ENCODE measurements around the genes KLHL29 and FAM228A.

DNA sequence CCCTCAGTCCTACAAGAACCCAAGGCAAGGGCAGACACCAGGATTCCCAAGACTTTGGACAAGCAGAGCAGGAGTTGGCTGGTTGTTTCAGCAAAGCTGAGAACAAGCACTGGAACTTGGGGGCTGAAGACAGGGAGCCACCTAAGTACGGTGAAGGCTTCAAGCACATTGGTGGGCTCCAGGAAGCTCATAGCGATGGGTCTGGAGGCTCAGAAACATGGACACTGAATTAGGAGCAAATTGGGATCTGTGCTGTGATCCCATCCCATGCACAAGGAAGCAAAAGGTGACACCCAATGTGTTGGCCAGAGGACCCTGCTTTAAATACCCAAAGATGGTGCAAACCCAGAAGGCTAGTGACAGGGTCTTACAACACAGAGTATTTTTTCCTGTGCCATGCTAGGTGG is 24.6 kb downstream of the APOB start:
- RRBS: no CpG with 5 or more reads among the region's 2 CpGs

DNA sequence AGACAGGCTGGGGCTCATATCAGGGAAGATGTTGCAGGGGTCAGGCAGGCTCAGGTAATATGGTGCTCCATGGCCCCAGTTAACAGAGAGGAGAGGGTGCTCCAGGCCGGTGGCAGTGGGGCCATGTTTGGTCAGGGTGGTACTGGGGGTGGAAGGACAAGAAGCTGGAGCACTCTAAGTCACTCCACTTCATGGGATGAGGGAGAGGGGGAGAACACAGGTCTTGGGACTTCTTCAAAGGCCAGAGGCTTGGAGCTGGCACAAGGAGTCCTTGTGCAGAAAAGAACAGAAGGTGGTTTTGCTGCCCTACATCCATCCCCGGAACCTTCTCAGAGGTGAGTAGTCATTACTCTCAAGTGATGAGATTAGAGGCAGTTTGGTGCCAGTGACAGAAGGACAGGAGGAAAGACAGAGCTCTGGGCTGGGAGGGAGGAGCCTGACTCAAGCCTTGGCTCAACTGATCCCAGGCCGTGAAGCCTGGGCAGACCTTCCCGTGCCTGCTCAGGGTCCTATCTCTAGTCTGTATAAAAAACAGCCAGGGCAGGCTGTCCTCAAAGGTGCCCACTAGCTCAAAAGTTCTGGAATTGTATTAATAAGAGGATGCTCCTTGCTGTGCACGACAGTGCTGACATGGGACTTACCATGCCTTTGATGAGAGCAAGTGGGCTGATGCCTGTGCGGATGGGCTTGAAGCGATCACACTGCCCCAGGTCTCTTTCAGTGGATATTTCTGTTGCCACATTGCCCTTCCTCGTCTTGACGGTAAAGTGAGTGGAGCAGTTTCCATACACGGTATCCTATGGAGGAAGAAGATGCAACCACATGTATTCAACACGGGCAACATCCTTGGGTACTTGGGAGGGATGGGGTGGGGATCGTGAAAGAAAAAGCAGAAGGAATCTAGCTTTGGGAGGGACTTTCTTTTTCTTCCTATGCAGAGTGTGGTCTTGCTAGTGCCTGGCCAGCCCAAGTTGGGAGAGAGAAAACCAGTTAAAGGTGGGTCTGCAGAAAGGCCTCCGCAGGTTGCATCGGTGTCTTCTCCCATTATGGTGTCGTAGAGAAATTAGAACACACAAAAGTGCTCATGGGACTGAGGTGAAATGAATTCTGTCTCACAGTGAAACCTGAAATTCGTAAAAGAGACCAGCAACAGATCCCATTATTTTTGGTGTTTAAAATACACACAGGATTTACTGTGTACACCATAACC is 7.0 kb downstream of the APOB start:
- RRBS: no CpG with 5 or more reads among the region's 16 CpGs

- RRBS: no CpG with 5 or more reads among the region's 16 CpGs
Measured at GRCh38 chr2:21041887-21042747, 1.8 kb downstream of the APOB start.

GRCh38 chr2:21097092-21097652 is 26.6 kb upstream of the TDRD15 start:
- RRBS: no CpG with 5 or more reads among the region's 9 CpGs

DNA sequence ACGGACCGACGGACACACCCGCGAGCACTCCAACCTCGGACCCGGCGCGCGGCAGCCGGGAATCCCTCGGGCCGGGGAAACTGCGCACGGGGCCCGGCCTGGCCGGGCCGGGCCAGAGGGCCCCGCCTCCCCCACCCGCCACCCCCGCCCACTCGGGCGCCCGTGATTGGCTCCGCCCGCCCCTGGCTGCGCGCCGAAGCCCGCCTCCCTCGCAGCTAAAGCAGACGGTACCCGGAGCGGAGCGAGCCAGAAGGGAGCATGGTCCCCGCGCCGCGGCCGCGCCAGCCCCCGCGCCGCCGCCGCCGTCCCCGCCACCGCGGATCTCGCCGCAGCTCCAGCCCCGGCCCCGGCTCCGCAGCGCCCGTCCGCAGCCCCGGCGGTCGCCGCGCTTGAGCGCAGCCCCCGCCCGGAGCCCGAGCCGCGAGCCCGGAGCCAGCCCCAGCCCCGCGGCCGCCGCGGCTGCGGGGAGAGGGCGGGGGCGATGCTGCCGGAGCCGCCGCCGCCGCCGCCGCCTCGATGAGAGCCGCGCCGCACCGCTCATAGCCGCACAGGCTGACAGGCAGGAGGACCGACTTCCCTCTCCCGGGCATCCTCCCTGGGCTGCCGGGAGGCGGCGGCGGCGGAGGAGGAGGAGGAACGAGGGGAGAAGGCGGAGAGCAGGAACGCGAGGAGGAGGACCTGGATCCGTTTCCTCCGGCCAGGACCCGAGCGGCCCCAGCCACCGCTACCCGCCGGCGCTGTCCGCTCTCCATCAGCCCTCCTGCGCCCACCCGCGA is at the start of gene KLHL29:
Gene KLHL29, plus strand, starts transcription at position 223 of the 776 bp plus-strand sequence.
- RRBS: 2% methylated on average over 57 of the region's 114 CpGs

GRCh38 chr2:23492697-23493435 is 107.9 kb downstream of the KLHL29 start:
- RRBS: no CpG with 5 or more reads among the region's 14 CpGs

GRCh38 chr2:23523451-23524771 is 138.9 kb downstream of the KLHL29 start:
- RRBS: 26% methylated on average over 5 of the region's 39 CpGs

- RRBS: no CpG with 5 or more reads among the region's 11 CpGs
Measured at GRCh38 chr2:23563931-23564205, 178.9 kb downstream of the KLHL29 start.

DNA sequence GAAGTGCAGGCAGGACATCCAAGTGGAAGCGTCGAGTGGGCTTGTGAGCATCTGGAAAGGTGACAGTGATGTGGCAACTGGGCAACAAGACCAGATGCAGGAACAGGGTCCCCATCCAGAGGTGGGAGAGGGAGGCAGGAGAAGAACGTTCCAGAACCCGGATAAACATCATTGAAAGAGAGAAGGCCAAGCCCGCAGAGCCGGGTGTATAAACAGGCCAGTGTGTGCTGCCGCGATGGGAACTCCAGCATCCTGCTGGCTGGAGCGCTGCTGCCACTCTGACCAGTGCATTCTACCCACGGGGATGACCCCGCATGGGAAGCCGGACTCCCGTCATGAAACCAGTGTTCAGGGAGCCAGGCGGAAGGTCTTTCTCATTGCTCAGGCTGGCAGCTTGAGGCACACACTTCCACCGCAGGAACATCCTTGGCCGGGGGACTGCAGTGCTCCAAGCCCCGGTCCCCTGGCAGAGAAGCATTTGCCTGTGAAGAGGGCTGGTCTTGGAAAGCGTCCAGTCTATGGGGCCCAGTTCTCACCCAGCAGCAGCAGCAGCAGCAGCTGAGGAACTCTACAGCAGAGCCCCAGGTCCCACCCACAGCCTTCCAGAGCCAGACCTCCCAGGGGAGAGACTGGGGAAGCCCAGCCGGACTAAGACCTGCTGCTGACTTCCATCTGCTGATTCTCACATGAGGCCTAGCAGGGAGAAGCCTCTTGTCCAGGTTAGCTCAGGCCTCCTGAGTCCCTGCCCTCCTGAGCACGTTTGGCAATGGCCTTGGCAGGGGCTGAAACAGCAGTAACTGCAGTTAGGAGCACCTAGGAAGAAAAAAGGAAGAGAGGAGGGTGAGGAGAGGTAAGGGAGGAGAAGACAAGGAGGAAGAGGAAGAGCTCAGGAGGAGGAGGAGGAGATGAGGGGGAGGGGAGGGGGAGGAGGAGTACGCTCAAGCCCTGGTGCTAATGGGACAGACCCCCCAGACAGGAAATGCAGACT is 236.0 kb downstream of the KLHL29 start:
- RRBS: 93% methylated on average over 7 of the region's 21 CpGs

GRCh38 chr2:23663116-23663529 is 263.8 kb downstream of the ATAD2B start:
- RRBS: 95% methylated on average over 11 of the region's 34 CpGs

GRCh38 chr2:23745627-23746222 is 181.2 kb downstream of the ATAD2B start:
- RRBS: no CpG with 5 or more reads among the region's 1 CpG

DNA sequence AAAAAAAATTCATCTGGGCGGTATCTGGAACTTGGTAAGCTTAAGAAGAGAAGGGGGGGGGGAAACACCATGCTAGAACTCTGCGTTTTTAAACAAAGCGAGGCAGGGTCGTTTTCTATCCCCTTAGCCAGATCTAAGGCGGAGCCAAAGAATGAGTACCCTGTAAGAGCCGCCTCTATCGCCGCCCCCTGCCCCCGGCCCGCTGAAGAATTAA is 566 bp upstream of the ATAD2B start:
- RRBS: 0% methylated on average over 2 of the region's 10 CpGs

DNA sequence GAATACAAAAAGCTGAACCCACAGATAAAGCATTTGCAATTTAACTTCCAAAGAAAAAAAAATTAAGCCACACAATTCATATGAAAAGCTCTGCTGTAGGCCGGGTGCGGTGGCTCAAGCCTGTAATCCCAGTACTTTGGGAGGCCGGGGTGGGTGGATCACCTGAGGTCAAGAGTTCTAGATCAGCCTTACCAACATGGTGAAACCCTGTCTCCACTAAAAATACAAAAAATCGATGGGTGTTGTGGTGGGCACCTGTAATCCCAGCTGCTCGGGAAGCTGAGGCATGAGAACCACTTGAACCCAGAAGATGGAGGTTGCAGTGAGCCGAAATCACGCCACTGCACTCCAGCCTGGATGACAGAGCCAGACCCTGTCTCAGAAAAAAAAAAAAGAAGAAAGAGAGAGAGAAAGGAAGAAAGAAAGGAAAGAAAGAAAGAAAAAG is 895 bp upstream of the ATAD2B start:
- RRBS: 0% methylated on average over 1 of the region's 7 CpGs

GRCh38 chr2:24048765-24049200 is 758 bp upstream of the FKBP1B start:
- RRBS: no CpG with 5 or more reads among the region's 13 CpGs

GRCh38 chr2:24174528-24175488 is at the start of gene FAM228A:
FAM228A (plus strand) TSS chr2:24175053.
- RRBS: 95% methylated on average over 37 of the region's 74 CpGs

GRCh38 chr2:24257673-24258373 is 83.0 kb downstream of the FAM228A start:
- RRBS: no CpG with 5 or more reads among the region's 4 CpGs

DNA sequence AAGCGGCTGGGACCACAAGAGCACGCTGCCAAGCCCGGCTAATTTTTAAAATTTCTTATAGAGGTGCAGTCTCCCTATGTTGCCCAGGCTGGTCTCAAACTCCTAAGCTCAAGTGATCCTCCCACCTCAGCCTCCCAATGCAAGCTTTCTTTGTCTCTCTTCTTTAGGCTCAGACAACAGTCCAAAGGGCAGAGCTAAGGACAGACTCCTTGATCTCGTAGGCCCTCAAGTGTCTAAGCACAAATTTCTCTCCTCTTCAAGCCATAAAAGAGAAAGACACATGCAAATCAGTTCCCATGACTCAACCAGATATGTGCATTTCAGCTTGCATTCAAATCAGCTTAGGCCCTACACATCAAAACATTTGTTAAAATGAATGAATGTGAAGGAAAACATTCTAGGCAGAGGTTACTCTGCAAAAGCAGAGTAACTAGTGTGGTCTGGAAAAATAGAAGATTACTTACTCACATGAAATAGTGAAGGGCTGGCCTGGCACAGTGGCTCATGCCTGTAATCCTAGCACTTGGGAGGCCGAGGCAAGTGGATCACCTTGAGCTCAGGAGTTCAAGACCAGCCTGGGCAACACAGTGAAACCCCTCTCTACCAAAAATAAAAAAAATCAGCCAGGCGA is 17.9 kb downstream of the ITSN2 start:
- RRBS: no CpG with 5 or more reads among the region's 6 CpGs

DNA sequence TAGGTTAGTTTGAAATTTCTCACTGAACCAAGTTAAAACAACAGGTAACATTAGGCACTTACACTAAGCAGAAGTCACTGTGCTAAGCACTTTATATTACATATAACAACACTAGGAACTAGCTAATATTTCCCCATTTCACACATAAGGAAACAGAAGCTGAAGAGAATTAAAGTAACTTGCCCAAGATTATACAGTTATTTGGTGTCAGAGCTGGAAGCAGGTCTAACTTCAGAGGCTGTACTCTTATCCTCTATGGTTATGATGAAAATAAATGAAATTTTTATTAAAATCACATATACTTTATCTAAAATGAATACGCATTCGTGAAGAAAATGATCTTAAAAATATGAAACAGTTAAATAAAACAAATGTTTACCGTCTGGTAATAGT is 5.9 kb downstream of the ITSN2 start:
- RRBS: no CpG with 5 or more reads among the region's 3 CpGs

All from HTR-8/SVneo (cell line).